Cardiac ventricle fibroblast (primary cell): ENCODE results near the gene ETV6.

DNA sequence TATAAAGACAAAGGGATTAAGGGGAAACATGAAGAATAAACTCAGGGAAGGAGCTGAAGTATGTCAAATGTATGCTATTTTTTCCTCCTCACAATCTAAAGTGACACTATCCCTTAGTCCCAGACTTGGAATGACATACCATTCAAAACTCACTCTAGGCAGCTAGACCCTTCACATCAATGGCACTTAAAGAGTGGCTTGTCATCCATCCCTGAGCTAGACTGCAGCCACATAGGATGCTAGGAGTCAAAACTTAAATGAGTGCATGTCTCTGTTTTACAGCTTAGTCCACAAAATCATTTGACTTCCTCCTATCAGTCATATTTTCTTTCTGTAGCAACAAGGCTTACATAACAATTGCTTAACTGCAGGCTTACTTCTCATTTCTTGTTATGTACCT is 30.3 kb downstream of the CLEC1A start:
- RAMPAGE, long total RNA: no peak

DNA sequence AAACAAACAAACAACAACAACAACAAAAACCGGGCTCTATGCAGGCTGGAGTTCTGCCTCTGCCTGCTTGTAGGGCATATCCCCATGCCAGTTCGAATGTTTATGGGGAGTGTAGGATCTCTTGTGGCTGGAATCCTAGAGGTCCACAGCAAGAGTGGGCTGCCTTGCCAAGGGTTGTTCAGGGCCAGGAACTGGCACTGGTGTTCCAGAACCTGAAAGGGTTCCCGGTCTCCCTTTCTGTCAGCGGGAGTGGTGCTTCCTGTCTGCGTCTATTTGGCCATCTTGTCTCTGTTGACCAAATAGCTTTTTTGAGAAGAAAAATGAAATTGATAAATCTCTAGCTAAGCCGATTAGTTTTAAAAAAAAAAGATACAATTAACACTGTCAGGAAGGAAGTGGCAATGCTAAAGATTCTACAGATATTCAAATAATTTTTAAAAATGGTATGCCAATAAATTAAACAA is 17.8 kb downstream of the OLR1 start:
- RAMPAGE, long total RNA: no peak

GRCh38 chr12:10224011-10224591 is 11.4 kb downstream of the GABARAPL1 start:
- RAMPAGE, long total RNA: no peak

DNA sequence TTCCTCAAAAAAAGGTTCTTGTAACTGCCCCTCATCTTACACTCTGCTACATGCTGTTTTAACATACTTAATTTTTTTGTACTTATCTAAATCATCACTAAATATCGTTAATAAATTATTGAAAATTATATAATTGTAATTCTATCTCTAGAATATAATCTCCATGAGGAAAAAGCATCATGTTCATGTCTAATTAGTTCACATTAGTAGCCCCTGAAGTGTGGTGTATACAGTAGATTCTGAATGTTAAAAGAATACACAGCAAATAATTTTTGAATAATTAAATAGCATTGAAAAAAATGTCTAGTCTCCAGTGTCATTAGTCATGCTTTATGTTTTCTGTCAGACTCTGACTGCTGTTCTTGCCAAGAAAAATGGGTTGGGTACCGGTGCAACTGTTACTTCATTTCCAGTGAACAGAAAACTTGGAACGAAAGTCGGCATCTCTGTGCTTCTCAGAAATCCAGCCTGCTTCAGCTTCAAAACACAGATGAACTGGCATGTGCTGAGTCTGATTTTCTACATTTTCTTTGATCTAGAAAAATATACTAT is 3.5 kb downstream of the KLRD1 start:
- RAMPAGE, long total RNA: no peak

GRCh38 chr12:10551559-10551778 is 45.8 kb downstream of the EIF2S3B start:
- RAMPAGE, long total RNA: no peak

DNA sequence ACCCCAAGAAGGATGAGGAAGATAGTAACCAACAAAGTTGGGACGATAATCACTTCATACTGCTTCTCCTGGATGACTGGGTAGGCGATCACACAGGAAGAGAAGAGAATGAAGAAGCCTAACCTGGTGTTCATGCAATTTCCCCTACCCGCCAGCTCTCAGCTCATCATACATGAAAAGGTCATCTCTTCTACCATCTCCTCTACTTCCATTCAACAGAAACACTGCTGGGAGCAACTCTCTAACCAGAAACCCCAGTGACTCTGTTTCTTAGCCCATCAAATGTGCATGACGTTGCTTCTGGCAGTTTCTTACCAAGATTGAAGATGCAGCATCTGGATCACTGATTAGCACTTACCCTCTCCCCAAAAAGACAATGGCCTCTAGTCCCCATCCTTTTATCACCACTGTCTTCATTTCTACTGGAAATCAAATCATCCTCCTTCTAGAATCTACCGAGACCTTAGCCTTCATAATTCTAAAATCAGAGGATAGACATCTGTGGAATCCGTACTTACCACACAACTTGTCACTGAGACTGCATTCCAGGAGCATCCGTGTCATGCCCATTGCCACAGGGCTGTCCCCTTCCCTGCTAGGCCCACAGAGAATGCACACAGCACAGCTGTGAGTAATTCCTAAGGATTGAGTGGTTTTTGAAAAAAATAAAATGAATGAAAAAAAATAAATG is 20.8 kb upstream of the MAGOHB start:
- RAMPAGE, long total RNA: no peak

- RAMPAGE, long total RNA: no peak
Measured at GRCh38 chr12:10661342-10661802, 12.5 kb downstream of the STYK1 start.

DNA sequence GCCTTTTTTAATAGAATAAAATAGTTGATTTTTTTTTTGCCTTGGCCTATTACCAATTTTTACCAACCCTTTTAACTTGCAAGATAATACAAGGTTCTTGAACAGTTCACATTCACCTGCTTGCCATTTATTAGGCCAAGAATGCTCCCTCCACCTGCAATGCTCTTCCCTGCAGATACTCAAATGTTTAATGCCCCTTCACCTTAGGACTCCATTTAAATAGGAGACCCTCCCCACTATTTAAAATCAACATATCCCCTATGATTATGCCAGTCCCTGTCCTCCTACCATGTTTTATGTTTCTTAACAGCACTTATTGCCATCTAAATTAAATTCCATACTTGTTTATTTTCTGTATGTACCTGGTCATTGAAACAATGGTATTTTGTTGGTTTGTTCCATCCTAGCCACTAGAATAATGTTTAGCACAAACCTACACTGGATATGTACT is 24.3 kb upstream of the STYK1 start:
- RAMPAGE, long total RNA: no peak

GRCh38 chr12:10708713-10709301 is 14.3 kb downstream of the YBX3 start:
- RAMPAGE, long total RNA: no peak

DNA sequence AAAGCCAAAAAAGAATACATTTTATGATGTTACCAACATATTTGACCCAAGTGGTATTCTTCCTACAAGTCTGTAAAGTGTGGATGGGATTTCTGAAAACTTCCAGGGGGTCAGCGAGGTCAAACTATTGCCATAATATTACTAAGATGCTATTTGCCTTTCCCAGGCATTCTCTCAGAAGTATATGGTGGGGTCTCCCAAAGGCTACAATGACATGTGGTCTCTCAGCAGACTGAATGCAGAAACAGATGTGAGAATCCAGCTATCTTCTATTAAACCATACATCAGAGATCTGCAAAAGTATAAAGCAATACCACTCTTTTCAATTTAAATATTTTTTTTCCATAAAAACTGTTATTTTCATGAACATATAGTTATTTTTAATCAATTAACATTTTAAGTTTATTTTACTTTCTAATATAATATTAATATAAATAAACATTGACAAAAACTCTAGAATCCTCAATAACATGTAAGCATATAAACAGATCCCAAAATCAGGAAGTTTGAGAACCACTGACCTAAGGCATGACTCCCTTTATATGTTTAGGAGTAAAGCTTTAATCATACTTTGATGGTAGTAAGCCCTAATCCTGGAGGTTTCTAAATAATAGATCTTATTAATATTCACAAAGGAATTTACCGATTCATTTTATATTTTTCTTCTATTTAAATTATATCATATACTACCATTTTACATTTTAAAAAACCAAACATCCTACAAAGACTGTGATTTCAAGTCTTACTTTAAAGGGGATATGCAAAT is 12.4 kb downstream of the YBX3 start:
- RAMPAGE, long total RNA: no peak

GRCh38 chr12:10712204-10713555 is 10.4 kb downstream of the YBX3 start:
- RAMPAGE, long total RNA: no peak

DNA sequence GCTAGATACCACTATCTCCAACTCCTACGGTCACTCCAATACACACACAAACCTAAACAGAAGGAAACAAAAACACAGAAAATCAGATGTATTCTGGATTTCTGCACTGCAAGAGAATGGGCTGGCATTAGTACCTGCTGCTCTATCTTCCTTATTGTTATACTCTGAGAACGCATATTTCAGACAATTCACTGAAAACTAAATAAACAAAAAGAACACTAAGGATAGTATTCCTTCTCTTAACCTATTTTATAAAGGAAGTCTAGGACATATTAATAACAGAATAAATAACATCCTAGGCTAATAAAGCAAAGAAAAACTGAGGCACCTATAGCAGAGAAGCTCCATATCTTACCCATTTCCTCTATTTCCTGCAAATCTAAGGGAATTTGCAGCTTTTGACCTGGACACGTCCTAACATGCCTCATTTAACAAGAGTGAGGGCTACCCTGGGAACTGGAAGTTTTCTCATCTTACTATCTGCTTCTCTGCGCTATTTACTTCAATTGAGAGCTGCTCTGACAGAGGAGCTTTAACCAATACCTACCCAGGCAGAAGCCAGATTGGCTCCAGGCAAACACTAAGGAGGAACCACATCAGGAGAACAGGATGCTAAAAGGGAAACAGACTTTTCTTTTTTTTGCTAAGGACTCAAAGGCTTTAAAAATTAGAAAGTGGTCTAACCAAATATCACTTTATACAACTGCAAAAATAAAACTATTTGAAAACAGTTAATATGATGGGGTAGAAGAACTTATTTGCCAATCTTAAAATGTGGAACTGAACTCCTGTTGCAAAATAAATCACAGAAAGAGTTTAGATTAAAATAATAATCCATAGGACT is 5.7 kb downstream of the YBX3 start:
- RAMPAGE, long total RNA: no peak

GRCh38 chr12:10928803-10929115 is 277 bp upstream of the PRH2 start:
- RAMPAGE, long total RNA: no peak

DNA sequence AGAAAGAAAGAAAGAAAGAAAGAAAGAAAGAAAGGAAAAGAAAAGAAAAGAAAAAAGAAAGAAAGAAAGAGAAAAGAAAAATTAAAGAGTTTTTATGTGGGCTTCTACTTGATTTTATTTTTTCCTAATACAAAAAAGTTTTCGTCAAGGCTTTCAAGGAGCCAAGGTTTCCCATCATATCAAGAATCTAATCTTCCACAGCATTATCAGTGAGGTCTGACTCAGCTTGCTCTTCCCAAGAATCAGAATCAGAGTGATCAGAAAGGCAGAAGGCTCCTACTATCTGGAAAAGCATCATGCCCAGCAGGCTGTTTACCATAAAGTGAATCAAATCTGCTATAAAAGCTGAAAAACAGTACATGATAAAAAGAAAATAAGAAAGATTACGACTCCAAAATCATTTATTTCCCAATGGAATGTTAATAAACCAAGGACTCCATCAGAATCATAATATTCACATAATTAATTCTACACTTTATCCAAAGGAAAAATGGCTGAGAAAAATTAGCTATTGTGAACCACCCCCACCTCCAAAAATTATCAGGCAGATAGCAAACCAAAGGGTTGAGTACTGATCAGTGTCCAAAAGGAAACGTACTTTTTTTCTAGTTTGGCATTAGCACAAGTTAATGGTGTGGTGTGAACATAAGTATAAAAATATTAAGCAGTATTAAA is 2.5 kb upstream of the SMIM10L1 start:
- RAMPAGE, long total RNA: no peak

DNA sequence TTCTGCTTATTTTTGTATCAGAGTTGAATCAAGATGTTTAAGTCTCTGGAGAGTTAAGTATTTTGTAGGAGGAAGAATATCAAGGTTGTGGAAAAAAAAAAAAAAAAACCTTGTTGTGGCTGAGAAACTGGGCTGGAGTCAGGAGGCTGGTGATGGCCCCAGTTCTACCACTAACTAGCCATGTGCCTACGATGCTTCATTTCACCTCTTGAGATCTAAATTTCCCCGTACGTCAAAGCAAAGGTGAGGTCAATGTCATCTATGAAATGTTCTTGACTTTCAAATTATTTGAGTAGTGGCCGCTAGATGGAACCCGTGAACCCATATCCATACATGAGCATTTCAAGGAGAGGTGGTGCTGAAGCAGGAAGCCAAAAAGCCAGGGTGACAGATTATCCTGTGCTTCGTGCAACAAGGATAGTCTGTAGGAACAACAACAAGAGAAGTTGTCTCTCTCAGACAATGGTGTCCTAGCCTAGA is 95.6 kb upstream of the ETV6 start:
- RAMPAGE, long total RNA: no peak

DNA sequence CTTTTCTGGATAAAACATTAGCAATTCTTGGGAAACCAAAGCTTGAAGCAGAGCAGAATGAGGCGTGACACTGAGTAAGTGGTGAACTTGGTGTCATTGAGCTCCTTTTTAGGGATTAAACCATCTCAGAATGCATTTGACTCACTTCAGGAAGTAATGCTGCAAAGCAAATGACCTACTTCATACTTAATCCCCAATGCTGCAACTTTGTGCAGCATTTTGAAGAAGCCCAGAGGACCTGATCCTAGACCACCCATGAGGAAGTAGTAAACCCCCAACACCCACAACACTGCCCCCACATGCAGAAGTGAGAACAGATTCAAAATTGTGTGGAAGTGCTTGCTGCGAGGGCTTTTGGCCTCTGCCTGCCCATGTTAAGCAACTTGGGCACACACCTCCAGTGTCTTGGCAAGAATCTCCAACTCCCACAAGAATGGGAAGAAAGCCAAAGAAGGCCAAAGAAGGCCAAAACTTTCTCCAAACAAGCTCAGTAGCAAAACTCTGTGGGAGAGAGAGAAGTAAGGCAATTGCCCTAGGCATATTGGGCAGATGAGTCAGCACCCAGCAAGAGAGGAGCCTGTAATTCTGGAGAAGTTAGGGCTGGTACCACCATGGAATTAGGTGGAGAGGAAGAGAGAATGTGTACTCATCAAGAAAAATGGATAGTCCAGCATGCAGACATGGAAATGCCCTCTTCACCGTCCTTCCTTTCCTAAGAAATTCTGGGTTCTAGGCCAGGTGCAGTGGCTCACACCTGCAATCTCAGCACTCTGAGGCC is 69.2 kb upstream of the ETV6 start:
- RAMPAGE, long total RNA: no peak

DNA sequence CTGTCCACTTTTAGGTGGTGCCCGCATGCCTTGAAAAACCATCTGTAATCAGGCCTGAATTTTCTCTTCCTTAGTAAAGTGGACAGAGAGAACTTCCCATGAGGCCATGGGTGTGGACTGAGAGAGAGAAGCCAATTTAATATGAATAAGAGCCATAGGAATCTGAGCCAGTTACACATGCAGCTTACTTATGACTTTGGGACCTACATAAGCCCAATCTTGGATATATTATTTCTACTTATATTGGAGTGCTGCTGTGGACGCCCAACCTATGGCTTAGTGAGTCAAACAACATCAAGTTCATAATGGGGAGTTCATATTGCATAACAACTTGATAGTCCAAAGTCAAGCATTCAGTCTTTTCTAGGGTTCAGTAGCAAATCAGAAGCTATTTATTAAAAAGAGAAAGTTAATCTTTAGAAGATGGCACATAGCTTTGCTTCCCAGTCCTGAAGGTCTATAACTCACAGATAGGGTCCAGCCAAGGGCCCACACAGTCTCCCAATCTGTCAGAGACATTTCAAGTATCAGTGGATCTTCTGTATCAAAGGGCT is 11.0 kb upstream of the ETV6 start:
- RAMPAGE, long total RNA: no peak

- RAMPAGE, long total RNA: no peak
Measured at GRCh38 chr12:11639656-11640015, 9.8 kb upstream of the ETV6 start.

DNA sequence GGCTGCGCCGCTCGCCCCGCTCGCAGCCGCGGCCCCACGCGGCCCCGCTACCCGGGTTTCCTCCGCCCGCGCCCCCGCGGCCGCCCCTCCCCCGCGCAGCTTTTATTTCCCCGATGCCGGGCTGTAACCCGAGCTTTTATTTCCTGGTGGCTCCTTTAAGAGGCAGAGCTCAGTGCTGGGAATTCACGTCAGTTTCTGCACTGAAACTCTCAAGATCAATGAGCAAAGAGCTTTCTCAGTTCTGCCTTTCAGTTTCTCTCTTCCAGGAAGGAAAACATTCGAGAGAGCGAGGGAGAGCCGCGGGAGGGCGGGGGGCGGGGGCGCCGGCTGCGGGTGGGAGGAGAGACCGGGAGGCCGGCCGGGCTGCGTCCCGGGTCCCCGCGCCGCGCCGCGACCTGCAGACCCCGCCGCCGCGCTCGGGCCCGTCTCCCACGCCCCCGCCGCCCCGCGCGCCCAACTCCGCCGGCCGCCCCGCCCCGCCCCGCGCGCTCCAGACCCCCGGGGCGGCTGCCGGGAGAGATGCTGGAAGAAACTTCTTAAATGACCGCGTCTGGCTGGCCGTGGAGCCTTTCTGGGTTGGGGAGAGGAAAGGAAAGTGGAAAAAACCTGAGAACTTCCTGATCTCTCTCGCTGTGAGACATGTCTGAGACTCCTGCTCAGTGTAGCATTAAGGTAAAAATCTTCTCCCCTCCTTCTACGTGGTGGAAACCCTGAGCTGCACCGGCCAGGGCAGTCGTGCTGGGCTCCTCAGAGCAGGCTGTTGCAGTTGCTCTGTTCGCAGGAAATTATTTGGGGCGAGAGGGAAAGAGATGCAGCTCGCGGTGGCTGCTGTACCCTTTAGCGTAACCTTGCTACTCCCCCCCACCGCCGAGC is at the start of gene ETV6:
ETV6 (plus strand) TSS at position 186 of the 873 bp plus-strand sequence.
- RAMPAGE, long total RNA: no peak

DNA sequence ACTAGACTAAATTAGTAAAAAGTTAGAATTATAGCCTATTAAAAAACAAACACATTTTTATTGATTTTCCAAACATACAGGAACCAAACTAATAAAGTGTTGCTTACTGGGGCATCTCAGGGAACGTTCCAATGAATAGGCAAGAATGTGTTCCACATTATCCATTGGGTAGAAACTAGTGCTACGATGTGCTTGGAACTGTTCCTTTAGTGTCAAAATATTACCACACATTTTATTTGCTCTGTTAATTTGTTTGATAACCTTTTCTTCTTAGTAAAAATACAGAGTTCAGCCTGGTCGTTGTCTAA is 5.9 kb downstream of the ETV6 start:
- RAMPAGE, long total RNA: no peak